ENCODE results near the gene RGS21.

GRCh38 chr1:184926949-184927718, 47.2 kb downstream of the NIBAN1 start:
- PRO-cap, result no peak

DNA sequence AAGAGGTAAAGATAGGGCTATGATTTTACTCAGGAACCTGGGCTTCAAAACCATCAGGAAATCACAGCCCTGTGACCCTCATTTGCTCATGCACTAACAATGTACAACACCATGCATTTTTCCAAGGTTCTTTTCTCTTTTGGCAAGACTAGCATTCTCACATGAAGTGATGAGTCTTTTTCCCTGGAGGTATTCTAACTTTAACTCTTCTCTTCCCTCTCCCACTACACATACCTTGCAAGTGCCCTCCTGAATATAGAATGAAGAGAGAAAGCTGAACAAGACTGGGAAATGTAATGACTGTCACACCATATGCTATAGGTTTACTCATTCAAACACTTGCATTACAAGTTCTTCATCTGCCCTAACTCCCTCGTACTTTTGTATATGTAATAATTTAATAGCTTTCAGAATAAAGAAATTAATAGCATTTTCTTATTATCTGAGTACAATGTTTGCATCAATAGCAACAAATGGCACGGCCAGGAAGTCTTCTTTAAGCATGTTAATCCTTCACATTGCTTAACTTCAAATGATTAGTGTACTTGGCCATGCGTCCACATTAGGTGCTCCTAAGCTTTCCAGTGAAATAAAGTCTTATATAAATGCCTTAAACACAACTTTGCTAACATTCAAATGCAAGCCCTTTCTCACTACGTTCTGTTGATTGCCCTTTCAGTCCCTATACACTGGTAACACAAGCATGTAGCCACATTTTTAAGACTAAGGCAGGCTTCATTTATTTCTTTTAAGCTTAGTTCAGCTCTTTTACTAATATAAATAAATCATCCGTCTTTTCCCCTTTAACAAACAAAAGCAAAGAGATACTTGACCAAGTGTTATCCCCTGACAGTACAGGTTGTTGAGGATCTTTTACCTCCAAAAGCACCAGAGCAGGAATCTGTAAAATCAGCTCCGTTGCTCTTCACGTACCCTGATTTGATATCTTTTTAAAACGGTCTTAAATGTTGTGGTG, 1.7 kb downstream of the NIBAN1 start:
- PRO-cap, result no peak

DNA sequence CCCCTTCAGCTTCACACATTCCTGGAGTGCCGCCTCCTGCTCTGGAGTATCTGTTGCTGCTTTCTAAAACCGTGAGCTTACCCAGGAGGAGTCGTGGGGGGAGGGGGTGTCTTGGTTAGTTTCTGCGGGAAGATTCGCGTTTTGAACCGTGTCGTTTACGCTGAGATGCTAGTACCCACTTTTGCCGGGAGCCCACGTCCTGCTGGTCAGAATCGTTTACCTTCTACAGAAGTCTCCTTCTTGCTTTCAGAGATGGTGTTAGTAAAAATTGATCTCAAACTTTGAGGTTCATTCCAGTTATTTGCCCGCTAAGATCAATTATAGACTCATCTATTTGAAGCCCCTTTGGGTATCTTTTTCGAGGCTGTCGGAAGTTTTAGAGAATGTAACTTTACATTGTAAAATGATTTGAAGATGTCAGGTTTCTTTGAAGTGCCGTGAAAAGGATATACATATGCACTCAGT, 899 bp downstream of the RNF2 start:
- PRO-cap, result no peak

DNA sequence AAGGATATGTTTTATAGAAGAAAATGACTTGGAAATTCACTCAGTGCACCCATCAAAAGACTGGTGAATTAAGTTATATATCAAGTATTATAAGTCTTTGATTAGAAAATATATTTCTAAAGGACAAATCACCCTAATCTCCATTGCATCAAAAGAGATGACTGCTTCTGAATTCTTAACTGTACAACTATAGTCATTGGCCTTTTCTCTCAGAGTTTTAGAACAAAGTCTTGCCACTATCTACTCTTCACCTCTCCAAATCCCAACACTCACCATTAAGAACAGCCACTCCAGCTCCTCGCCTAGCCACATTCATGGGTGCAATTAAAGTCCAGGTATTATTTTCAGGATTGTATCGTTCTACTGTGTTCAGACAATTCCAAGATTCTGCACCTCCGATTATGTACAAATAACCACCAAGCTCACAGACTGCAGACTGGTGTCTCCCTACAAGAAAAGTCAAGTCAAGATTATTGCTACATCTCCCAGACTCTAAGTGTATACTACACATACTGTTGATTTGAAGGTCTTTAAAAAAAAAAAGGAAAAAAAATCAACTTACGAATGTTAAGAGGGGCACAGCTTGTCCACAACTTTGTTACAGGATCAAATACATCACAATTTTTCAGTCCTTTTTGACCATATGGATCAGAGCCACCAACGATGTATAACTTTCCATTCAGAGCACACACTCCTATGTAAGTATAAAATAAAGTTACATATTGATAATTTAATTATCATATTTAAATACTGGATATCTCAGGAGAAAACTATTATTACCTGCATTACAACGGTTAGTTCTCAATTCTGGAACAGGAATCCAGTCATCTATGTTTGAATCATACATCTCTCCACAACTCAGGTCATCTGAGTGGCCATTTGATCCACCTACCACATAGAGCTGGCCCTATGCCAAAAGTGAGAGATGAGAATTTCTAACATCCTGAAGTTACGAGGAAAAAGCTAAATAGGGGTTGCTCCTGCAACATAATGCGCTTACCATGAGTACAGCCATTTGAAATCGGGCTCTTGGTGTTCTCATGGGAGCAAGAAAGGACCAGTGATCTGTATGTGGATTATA, 17.3 kb downstream of the IVNS1ABP start:
- PRO-cap, result no peak

GRCh38 chr1:185346304-185346761, 29.3 kb upstream of the IVNS1ABP start:
- PRO-cap, result no peak

GRCh38 chr1:185439547-185440320, 122.7 kb upstream of the IVNS1ABP start:
- PRO-cap, result no peak

GRCh38 chr1:185880817-185881358, 146.7 kb downstream of the HMCN1 start:
- PRO-cap, result no peak

DNA sequence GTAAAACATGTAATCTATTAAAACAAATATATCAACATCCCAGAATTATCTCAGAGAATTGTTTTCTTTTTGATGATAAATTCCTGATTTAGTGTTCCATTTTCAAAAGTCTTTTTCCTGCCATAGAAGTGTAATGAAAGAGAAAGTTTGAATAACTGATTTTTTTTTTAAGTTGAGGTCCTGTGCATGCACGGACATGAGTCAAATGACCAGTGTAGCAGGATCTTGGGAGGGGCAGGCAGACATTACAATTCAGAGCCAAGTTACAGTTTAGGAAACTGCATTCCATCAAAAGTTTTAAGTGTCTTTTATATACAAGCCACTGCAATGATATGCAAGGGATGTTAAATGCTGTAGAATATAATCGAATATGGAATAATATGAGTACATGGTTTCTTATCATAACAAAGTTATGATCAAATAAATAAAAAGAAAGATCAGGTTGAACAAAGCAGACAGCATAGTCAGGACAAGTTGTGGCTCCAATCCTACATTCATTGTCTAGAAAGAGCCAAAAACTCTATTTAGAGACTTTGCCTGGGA, 227.5 kb downstream of the HMCN1 start:
- PRO-cap, result no peak

DNA sequence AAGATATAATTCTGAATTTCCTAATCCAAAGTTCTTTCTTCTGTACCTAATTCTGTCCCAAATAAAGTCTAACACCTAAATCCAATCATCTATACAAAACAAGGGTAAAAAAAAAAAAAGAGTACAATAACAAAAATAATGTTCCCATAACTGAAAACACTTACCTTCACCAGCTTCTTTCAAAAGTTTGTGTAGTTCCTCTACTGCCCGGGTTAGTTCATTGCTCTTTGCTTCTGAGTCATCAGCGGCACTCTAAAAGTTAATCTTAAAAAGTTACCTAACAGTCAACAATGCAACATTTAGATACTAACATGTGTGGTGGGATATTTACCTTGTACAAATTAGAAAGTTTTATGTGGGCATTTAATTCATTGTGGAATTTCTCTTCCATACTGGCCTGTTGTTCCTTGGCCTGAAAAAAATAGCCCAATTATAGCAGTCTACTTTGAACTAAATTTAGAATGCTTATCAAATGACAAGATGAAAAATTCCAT, 13.5 kb downstream of the TPR start:
- PRO-cap, result no peak

- PRO-cap, result no peak
Measured at GRCh38 chr1:187072066-187072999, 243.6 kb downstream of the PLA2G4A start.

DNA sequence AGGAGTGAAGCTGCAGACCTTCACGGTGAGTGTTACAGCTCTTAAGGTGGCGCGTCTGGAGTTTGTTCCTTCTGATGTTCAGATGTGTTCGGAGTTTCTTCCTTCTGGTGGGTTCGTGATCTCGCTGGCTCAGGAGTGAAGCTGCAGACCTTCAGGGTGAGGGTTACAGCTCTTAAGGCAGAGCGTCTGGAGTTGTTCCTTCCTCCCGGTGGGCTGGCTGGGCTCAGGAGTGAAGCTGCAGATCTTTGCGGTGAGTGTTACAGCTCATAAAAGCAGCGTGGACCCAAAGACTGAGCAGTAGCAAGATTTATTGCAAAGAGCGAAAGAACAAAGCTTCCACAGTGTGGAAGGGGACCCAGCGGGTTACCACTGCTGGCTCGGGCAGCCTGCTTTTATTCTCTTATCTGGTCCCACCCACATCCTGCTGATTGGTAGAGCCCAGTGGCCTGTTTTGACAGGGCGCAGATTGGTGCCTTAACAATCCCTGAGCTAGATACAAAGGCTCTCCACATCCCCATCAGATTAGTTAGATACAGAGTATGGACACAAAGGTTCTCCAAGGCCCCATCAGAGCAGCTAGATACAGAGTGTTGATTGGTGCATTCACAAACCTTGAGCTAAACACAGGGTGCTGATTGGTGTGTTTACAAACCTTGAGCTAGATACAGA, 244.4 kb downstream of the PLA2G4A start:
- PRO-cap, result no peak

DNA sequence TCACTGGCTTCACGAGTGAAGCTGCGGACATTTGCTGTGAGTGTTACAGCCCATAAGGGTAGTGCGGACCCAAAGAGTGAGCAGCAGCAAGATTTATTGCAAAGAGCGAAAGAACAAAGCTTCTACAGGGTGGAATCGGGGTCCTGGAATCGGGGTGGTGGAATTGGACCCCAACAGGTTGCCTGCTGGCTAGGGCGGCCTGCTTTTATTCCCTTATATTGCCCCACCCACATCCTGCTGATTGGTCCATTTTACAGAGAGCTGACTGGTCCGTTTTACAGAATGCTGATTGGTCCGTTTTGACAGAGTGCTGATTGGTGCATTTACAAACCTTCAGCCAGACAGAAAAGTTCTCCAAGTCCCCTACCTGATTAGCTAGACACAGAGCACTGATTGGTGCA, 1580.3 kb downstream of the BRINP3 start:
- PRO-cap, result no peak

- PRO-cap, result no peak
Measured at GRCh38 chr1:192316914-192317296, at the start of gene RGS21. RGS21 (plus strand) TSS chr1:192316992.

- PRO-cap, result no peak
Measured at GRCh38 chr1:192500374-192500755, 75.2 kb upstream of the RGS1 start.

DNA sequence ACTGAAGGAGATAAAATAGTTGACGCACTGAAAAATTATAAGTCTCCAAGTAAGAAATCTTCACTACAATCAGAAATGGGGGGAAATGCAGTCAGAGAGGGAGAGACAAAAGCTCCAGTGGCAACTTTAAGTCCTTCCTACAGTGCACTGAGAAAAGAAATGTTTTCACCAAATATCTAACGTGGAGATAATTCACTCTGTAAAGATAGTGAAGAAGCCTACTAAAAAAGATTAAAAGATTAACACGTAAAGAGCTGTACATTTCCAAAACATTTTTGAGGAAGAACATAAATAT, 7.1 kb upstream of the RGS2 start:
- PRO-cap, result no peak

DNA sequence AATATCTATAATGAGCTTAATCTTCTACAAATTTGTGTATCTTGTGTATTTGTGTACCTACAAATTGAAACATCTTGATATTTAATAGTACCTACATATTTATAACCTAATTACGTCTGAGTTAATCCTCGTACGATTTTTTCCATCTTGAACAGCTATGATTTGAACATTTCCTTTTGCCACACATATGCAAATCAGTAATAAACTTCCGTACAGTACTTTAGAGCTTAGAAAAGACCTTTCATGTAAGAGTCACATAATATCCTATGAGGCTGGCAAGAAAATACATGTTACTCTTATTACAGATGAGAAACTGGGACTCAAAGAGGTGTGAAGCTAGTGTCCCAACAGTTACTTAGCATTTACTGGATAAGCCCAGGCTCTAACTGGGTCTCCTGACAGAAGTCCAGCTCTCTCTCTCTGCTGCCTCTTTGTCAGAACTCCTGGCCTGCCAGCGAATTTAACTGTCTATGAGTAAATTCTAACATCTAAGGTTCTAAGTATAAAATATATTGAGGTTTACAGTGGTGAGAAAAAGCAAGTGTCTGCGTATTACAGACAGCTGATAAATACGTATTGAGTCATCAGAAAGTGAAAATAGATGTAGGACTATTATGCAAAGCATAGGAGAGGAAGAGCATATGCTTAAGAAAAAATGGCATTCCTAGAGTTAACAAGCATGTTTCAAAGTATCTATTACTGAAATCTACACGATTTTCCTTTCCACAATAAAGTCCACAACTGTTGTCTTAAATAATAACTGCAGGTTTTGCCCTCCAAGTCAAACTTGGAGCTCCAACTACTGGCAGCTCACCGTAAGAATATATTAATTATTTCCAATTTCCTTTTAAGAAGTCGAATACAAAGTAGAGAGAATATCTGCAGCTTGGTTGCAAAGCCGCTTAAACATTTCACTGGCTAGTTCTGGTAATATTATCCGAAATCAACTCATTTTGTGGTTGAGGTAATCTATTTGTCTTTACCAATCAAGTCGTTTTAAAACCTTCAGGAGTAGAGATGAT, 1.6 kb upstream of the RGS2 start:
- PRO-cap, result unidirectional peak, minus-strand start at position 433 of the sequence

DNA sequence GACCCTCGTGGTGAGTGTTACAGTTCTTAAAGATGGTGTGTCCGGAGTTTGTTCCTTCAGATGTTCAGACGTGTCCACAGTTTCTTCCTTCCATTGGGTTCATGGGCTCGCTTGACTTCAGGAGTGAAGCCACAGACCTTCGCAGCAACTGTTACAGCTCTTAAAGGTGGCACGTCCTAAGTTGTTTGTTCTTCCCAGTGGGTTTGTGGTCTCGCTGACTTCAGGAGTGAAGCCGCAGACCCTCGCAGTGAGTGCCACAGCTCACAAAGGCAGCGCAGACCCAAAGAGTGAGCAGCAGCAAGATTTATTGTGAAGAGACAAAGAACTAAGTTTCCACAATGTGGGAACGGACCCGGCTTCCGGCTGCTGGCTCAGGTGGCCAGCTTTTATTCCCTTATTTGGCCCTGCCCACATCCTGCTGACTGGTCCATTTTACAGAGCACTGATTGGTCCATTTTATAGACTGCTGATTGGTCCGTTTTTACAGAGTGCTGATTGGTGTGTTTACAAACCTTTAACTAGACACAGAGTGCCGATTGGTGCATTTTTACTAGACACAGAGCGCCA, 86.5 kb downstream of the RGS2 start:
- PRO-cap, result no peak

DNA sequence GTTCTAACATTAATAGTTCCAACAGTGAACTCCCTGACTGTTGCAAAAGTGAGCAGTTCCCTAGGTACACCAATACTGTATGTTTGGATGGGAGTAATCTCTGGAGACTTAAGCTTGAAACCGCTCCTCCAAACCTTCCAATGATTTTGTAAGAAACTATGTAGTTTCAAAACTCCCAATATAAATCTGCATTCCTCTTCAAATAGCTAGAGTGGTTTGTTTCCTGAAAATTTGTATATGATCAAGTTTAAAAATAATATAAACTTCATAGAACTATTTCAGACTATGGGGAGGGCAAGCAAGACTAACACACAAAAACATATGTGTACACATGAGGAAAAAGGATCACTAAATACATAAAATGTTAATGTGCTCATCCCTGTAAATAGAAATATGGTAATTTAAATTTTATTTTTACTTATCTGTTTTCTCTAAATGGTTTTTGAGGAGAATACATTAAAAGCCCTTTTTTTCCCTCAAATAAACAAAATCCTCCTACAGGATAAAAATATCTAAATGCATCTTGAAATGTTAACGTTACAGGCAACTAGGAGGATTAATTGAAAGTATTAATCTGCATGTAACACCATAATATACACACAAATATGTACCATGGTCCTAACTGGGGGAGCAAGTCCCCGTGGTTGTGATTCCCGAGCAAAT, 45.9 kb downstream of the UCHL5 start:
- PRO-cap, result no peak

- PRO-cap, result no peak
Measured at GRCh38 chr1:193141545-193142135, 19.8 kb downstream of the CDC73 start.

GRCh38 chr1:194858495-194859241, 1672.3 kb upstream of the B3GALT2 start:
- PRO-cap, result no peak